Colonic mucosa (tissue), 1 donor: ENCODE results near the gene GMNN.

DNA sequence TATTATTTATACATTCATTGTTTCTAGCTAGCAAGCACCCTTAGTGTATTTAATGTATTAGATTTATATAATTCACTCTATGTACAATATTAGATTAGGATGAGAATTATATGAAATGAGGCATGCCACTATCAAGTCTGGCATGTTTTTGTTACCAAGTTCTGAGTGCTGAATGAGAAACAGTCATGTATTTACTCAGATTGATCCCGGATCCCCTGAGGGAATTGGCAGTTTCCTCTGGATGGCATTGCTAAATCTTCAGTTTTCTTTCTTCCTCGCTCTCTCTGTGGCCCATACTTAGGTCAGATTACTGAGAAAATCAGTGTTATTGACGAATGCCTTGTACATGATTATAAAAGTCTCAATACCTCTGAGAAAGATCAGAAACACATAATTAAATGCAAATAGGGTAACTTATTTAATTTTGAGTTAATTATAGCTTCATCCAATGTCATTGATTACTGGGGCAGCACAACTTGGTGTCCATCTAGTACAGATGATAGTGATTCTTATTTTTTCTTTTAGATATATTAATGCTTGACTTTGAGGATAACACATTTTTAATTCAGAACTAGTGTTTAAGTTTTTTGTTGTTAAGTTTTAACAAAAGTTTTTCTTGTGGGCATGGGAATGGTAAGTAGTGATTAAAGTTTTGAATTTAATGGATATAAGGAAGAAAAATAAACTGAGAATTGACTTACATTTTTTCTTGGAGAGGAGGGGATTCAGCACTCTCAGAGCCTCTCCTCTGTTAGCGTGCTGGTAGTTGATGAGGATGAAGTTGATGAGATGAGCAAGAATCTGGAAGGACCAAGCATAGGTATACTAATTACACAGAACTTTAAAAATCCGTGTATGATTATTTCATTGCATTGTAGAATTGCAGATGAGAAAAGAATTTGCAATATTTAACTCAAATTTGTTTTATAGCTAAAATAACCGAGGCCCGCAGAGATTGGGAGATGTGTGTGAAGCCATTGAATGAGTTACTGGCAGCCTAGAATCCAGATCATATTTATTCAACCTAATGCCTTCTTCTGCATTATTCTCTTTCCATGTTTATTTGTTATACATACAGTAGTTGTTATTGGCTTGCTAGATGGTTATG is 66.9 kb downstream of the CDKAL1 start:
- PRO-cap, result no peak

DNA sequence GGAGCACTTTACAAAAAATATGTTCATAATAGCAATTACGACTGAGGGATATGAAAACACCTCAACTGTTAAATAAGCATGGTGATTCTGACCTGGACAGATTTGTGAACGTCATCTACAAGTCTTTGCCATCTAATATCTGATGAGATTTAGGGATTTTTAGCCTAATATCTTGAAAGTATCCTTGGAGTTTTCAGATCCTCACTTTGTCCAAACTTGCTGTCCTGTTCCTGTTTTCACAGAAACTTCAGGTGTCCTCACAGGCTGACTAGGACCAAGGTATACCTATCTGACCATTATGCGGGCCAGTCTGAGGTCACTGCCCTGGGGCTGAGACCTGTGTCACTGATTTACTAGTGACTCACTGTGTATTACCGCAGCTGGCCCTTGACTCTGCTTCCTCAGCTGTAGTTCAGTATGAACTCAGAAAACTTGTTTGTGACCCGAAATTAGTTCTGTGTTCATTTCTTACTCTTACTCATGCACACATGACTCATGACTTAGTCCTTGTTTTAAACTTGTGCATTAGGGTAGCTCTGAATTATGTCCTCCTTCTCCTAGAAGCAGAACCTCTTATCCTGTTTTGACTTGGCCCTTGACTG is 343.0 kb downstream of the CDKAL1 start:
- PRO-cap, result no peak

DNA sequence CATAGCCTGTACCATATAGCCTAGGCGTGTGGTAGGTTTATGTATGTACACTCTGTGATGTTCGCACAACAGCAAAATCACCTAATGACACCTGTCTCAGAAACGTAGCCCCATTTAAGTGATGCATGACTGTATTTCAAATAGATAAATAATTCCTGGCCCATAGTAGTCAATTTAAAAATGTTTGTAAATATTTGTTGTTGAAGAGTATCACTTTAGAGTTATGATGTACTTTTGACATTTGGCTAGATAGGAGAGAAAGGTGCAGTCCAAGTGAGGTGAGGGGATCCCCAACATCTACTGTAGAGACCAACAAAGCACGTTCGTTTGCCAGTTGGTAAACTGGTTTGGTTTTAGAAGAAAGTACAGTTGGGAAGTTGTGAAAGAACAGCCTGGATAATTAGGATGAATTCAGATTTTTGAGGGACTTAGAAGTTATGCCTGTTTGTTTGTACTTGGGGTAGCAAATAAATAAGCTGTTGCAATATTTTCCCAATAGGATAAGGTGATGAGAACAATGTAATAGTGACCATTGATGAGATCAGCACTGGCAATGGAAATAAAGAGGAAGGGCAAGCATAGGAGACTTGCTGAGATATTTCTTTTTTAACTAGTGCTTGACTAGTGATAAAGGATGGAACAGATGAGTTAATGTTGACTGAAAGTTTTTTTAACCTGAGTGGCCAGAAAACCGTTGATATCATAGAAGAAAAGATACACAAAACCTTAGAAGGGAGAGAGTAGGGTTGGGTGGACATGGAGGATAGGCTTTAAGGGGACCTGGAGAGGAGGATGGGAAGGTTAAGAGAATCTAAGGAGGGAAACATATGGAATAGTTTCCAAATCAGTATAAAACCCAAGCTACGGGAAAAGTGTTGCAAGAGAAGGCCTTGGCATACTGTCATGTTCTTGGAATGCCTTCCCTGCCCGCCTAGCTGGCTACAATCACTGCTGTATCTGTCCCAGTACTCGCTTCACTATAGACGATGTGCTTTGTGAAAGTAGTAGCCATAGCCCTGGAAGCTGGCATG is 498.8 kb downstream of the CDKAL1 start:
- PRO-cap, result no peak

- PRO-cap, result no peak
Measured at GRCh38 chr6:21523679-21524184, 69.8 kb upstream of the SOX4 start.

DNA sequence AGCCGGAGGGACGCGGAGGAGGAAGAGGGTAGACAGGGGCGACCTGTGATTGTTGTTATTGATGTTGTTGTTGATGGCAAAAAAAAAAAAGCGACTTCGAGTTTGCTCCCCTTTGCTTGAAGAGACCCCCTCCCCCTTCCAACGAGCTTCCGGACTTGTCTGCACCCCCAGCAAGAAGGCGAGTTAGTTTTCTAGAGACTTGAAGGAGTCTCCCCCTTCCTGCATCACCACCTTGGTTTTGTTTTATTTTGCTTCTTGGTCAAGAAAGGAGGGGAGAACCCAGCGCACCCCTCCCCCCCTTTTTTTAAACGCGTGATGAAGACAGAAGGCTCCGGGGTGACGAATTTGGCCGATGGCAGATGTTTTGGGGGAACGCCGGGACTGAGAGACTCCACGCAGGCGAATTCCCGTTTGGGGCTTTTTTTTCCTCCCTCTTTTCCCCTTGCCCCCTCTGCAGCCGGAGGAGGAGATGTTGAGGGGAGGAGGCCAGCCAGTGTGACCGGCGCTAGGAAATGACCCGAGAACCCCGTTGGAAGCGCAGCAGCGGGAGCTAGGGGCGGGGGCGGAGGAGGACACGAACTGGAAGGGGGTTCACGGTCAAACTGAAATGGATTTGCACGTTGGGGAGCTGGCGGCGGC is 2.8 kb downstream of the SOX4 start:
- PRO-cap, result bidirectional peak, plus-strand start at position 605 of the sequence, minus-strand start at position 604 of the sequence

- PRO-cap, result no peak
Measured at GRCh38 chr6:21609543-21610052, 16.0 kb downstream of the SOX4 start.

DNA sequence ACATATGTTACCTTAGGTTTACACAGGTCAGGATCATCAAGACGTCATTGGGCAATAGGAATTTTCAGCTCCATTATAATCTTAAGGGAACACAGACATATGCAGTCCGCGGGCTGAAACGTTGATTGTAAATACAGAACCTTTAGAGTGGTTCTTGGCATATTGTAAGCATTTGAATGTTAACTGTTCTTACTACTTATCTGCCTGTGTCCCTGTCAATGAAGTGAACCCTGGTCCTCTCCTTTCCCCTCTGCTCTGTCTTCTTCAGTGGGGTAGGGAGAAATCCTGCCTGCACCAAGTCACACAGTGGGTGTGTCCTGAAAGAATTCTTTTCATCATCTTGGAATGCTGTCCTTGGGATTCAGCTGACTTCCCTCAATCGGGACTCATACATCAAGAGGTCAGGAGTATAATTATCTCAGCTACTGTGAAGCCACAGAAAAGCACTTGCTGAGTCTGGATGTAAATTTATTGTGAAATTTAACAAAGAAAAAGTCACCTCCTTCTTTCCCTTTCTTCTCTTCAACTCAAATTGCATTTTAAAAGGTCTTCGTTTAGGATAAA is 328.5 kb downstream of the SOX4 start:
- PRO-cap, result no peak

DNA sequence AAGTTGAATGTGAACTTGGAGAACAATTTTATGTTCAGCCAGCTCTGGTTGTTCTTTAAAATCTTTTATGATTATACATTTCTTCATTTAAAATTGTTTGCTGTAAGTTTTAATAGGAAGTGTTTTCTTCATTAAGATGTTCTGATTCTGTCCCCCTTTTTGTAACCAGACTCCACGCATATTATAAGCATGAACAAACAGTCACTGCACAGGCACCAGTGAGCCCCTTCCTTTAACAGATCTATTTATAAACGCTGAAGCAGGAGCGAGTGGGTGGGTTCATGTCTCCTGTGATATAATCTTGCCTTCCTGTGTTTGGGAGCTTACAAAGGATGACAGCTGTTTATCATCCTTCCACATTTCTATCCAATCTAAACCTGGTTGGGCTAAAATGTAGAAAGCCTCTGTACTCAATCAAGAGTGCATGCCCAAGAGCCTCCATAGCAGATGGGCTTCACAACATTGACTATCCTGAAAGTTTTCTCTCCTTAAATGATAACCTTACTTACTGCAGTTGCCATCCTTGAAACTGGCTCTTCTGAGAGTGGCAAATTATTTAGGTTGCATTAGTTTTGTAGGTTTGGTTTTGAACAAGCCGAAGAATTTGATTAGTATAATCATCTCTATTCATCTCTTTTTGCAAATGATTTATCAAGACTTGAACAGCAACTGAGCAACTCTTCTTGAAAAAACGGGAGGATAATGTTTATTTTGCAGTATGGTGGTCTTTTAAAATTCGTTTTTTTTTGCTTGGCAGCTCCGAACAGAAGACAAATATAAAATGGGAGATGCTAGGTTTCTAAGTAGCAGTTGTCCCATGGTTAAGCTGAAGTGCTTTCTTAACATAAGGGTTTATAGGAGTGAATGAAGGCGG is 299.1 kb downstream of the PRL start:
- PRO-cap, result no peak

GRCh38 chr6:22442741-22443248 is 126.6 kb upstream of the HDGFL1 start:
- PRO-cap, result no peak

DNA sequence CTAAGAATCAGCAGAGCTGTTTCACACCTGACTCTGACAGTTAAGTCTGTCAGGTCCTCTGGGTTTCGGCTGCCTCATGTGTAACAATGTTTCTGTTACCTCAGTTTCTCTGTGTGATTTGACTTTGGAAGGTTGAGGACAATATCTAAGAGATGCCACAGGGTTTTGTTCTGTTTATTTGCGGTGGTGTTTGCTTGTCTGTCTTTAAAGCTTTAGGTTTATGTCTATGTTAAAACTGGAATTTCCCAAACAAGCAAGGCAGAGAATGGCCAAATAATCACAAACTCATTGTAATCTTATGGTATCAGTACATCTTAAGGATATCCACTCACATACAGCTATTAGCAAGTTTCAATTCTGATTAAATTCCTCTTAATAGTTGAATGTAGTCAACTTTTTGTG is 319.3 kb downstream of the HDGFL1 start:
- PRO-cap, result no peak

DNA sequence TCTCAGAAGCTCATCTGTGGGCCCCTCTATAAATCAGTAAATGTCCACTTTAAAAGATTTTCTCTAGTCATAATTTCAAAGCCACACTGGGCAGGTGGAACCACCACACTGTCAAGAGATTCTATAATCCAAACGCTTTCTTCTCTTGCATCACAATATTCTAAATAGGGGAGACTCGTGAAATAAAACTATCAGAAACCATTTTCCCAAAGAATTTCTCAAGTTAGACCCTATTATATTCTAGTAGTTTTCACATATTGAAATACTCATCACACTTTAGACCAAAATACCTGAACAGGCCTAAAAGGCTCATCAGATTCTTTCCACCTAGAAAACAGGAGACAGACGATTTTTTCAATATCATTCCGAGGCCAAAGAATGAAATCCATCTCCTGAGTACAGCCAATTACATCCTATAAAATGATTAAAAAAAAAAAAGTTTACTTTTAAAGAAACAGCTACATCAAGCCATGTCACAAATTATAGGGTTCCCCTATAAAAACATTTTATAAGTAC is 4.9 kb downstream of the C6orf62 start:
- PRO-cap, result no peak

- PRO-cap, result bidirectional peak, plus-strand start at chr6:24774956, minus-strand start at chr6:24774841; bidirectional peak, plus-strand start at chr6:24775466, minus-strand start at chr6:24775292
Measured at GRCh38 chr6:24774625-24775577, at the start of gene GMNN. TSS of gene GMNN (plus strand) at chr6:24774937.

GRCh38 chr6:24802838-24803230 is 4.1 kb upstream of the ARMH2 start:
- PRO-cap, result no peak

DNA sequence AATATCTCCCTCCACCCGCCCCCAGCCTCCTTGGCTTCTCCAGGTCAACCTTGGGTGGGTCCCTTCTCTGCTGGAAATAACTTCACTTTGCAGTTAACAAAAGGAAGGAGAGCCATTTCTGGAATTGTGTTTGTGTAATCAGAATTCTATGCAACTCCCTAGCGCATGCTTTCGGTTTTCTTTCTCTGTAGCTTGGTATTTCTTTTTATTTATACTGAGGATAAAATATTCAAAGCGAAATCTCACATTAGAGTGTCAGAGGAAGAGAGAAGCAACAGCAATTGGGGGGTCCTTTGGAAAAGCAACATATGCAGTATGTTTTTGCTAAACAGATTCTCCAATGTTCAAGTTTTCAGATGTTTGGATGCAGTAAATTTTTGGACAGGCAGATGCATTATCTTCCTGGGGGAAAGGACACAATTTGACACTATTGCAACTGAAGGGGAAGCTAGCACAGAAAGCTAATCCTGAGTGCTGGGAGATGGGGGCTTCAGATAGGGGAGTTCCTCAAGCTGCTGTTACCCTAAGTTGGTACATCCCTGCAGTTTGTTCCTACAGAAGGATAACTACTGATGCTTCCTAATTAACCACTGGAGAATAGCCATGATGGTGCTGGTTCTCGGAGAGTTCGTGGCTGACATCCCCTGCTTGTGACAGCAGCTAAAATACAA is 26.9 kb downstream of the RIPOR2 start:
- PRO-cap, result no peak

- PRO-cap, result unidirectional peak, minus-strand start at chr6:24949063
Measured at GRCh38 chr6:24948770-24949648, 13.2 kb upstream of the RIPOR2 start.

GRCh38 chr6:25105188-25105754 is 169.5 kb upstream of the RIPOR2 start:
- PRO-cap, result no peak

- PRO-cap, result no peak
Measured at GRCh38 chr6:25139453-25140109, 139.6 kb upstream of the CARMIL1 start.

DNA sequence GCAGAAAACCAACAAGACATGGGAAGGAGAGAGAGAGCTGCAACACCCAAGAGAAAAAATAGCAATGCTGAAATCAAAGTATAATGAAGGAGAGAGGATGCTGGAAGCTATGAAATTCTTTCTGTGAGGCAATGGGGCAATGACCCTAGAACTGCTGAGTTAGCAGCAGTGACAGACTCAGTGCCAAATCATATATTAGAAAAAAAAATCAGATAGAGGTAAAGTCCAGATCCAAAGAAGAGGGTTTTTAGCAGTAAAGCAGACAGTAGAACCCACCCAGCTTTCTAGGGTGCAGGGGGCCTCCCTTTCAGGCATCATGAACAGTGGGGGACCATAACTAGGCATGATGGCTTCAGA is 27.0 kb downstream of the SLC17A2 start:
- PRO-cap, result no peak

DNA sequence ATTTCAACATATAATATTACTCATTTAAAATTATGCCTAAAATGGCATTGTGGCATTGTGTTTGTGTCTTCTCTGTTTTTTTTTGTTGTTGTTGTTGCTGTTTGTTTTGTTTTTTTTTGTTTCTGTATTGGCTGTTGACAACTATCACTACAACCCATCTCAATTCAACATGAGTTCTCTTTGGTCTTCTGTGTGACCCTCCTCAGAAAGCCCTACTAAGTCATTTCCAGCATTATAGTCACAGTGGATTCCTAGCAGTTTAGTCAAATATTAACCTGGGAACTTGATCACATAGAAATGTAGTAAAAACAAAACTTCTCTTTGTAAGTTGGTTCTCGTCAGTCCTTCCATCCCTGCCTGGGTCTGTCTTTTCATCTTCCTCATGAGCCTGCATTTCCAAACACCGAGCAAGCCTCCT is 16.8 kb downstream of the SLC17A2 start:
- PRO-cap, result no peak

DNA sequence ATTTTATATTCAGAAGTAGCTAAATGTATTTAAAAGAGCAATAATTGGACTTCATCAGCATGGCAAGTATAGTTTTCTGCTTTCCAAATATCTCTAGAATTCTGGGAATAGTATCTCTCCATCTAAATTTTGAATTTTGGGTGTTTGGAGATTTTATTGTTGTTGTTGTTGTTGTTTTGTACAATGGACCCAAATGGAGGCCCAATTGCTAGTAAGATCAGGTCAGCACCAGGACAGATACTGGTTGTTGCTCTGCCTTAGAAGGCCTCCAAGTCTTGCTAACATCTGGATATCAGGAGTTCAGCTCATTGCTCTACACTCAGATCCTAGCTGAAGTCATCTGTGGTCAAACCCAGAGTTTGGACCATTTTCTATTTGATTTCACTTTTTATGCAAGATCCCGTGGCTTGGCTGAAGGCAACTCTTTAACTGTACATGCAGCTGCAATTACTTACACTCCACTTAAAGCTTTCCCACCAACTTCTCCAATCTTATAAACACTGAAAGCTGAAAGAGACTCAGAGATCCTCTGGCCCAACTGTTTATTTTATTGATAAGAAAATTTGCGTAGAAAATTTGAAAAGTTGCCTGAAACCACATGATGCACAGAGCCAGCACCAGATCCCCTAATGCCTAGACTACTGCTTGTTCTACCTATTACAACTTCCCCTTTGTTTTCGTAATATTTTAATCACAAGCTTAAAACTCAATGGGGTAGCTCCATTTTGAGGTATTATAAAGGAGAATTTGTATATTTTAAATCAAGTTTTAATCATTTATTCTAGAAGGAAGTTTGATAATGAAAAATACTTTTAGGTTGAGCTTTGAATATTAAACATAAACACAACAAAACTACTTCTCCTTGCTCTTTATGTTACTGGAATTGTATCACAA is 2.7 kb downstream of the SLC17A2 start:
- PRO-cap, result no peak